ENCODE results near the genes BMP6 and SMIM13.

GRCh38 chr6:7312230-7312868, 650 bp downstream of the SSR1 start:
- PRO-cap = unidirectional peak, plus-strand start at chr6:7312654

DNA sequence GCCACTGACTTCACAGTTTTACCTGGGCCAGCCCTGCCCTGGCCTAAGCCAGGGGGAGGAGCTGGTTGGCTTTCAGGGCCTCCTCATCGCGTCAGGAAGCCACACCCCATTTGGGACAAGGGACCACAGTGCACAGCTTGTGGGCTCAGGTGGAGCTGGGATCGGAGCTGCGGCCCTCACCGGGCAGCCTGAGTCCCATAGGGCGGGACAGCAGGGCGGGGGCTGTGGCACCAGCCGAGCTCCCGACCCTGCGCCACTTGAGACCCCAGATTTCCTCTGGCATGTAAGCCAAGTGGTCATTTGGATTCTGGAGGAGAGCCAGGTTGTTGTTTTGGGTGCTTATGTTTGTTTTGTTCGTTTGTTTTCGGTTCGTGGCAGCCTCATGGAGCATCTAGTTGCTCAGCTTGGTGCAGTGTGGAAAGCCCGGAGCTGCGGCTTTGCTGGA, 42.2 kb downstream of the RIOK1 start:
- PRO-cap = no peak

DNA sequence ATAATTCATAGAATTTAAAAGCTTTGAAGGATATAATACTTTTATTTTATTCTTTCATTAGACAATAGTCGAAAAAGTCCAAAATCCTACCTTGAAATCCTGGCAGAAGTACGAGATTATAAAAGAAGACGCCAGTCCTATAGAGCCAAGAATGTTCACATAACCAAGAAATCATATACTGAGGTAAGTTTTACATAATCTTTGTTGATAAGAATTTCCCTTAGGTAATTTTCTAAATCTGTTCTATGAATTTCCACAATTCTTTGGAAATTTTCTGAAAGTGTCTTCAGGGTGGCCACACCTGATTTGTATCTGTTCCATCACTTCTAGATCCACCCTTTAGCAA, 12.5 kb downstream of the SNRNP48 start:
- PRO-cap = no peak

- PRO-cap = unidirectional peak, plus-strand start at chr6:7726114
Observed at GRCh38 chr6:7725698-7726351, at the start of gene BMP6. Gene BMP6 (plus strand): TSS chr6:7726099.

GRCh38 chr6:7726352-7727100, 627 bp downstream of the BMP6 start:
- PRO-cap = no peak

GRCh38 chr6:8435731-8436207, 424 bp upstream of the SLC35B3 start:
- PRO-cap = no peak

GRCh38 chr6:10403540-10404100, 11.3 kb downstream of the TFAP2A start:
- PRO-cap = no peak

DNA sequence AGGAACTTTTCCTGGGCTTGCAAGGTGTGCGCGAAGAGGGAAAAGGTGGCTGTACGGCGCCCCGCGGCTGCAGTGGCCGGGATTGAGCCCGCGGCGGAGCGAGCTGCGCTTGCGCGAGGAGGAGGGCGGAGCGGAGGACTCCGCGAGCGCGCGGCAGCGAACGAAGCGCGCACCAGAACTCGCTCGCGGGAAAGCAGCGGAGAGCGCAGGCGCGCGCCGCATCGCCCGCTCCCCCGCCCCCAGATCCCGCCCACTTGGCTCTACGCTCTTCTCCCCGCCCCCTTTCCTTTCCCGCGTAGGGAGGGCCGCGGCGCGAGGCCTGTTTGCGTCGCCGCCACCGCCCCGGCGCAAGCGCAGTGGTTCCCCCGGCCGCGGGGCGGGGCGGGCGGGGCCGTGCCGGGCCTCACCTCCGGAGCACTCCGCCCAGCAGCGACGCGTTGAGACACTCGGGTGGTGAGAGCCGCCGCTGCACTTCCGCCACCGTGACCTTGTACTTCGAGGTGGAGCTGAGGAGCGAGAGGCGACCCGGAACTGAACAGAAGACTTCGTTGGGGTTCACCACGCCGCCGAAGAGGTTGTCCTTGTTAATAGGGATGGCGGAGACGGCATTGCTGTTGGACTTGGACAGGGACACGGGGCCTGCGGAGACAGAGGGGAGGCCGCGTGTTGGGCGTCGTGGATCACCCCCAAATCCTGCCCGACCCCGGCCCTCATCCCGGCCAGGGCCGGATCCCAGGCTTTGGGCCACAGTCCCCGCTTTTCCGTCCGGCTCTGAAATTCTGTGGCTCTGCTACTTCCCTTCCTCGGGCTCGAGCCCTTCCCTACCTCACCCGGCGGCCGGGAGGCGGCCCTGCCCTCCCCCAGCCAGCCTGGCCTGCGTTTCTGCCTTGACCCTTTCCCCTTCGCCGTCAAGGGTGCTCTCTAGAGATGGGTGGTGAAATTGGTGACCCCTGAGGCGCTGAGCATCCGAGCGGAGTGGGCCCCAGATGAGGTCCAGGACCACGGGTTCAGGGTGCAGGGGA, 10.5 kb downstream of the TFAP2A start:
- PRO-cap = bidirectional peak, plus-strand start at position 429 of the sequence, minus-strand start at position 195 of the sequence

DNA sequence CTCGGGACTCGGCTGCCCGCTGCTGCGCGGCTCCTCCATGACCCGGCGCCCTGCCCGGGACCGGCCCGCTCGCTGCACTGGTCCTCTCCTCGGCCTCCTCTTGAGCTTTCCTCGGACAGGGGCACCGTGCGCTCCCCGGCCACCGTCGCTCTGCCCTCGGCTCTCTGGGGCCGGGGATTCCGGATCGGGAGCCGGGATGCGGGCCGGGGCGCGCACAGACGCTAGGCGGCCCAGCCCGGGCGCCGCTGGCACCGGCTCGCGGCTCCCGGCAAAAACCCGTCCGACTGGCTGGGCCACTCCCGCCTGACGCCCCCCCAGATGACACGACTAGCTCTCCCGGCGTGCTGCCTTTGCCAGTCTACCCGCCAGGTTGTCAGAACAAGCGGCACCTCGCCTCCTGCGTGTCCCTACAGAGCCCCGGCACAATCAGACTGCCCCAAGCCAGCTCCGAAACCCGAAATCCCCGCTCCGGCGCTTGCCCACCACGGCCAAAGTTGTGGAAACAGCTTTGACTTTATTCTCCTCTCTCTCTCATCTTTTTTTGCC, 2.1 kb downstream of the TFAP2A start:
- PRO-cap = no peak

DNA sequence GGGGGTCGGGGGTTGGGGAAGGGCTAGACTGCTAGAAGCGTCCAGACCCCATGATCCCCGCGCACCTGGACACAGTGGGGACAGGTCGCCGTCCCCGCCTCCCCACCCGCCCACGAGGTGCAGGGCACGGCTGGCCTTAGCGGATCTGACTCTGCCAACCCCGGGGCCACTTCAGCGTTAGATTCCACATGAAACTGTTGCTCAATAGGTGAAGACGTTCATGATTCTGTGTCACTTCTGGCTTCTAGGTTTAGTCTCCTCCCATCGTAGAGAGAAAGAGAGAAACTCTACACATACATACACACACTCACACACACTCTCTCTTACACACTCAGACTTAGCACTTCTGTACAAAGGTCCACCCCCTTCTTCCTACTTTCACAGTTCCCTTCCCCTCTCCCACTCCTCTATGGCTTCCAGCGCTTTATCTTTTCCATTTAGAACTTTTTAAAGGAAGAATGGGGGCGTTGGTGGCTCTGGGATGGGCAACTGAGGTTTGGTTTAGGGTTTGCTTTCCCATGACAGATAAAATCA, 5.1 kb upstream of the TFAP2A start:
- PRO-cap = no peak

DNA sequence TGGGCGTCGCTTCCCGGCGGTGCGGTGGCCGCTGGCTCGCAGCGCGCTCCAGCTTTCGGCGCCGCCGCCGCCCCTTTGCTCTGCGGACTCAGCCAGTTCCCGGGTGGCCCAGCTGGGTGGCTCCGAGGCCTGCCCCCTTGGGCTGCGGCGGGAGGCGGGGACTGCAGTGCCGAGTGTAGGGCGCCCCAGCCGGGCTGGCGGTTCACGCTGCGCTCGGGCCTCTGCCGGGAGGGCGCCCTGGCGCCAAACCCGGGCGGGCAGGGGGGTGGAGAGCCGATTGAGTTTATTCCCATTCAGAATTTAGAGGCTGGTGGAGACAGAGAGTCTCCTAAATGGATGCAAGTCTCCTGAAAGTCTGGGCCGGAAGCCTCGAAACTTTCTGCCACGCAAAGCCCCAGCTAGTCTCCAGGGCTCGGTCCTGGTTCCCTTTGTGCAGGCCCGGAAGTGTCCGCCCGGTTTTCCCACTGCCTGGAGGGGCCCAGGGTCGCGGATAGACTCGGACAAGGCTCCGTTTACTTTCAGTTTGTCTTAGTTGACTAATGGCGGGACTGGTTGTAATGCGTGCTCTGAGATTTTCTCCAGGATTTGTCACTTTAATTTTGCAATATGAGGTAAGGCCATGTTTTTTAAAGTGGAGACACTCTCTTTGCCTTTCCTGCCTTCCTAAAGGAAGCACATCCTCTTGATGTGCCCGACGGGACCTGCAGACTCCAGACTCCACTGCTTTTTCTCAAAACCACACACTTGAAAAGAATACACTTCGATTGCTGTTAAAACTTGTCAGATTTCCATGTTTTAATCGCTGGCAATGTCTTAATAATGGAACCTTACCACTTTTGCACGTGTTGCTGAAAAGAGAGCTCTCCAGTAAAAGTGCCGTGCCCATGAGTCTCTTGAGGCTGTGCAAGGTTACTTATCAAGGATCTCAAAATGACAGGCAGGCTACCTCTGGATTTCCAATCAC, 11.6 kb upstream of the TFAP2A start:
- PRO-cap = bidirectional peak, plus-strand start at position 166 of the sequence, minus-strand start at position 77 of the sequence

GRCh38 chr6:10518921-10519327, 2.2 kb upstream of the GCNT2 start:
- PRO-cap = no peak

DNA sequence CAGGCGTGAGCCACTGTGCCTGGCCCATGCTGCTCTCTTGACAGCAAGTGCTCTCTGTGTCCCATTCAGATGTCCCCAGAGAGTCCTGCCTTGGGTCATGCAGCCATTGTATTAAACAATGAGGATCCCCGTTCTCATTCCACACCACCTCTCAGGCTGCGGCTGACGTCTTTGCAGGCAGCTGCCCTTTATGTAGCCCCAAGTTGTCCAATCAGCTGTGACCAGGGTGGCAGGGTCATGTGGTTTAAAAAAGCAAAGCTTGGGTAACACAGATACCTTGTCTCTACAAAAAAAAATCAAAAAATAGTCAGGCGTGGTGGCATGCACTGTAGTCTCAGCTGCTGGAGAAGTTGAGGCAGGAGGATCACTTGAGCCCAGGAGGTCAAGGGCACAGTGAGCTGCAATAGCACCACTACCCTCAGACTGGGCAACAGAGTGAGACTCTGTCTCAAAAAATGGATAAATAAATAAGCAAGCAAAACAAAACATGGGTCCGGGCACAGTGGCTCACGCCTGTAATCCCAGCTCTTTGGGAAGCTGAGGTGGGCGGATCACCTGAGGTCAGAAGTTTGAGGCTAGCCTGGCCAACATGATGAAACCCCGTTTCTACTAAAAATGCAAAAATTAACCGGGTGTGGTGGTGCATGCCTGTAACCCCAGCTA, 13.4 kb downstream of the GCNT2 start:
- PRO-cap = no peak

GRCh38 chr6:10555349-10556507, 34.6 kb downstream of the GCNT2 start:
- PRO-cap = no peak

DNA sequence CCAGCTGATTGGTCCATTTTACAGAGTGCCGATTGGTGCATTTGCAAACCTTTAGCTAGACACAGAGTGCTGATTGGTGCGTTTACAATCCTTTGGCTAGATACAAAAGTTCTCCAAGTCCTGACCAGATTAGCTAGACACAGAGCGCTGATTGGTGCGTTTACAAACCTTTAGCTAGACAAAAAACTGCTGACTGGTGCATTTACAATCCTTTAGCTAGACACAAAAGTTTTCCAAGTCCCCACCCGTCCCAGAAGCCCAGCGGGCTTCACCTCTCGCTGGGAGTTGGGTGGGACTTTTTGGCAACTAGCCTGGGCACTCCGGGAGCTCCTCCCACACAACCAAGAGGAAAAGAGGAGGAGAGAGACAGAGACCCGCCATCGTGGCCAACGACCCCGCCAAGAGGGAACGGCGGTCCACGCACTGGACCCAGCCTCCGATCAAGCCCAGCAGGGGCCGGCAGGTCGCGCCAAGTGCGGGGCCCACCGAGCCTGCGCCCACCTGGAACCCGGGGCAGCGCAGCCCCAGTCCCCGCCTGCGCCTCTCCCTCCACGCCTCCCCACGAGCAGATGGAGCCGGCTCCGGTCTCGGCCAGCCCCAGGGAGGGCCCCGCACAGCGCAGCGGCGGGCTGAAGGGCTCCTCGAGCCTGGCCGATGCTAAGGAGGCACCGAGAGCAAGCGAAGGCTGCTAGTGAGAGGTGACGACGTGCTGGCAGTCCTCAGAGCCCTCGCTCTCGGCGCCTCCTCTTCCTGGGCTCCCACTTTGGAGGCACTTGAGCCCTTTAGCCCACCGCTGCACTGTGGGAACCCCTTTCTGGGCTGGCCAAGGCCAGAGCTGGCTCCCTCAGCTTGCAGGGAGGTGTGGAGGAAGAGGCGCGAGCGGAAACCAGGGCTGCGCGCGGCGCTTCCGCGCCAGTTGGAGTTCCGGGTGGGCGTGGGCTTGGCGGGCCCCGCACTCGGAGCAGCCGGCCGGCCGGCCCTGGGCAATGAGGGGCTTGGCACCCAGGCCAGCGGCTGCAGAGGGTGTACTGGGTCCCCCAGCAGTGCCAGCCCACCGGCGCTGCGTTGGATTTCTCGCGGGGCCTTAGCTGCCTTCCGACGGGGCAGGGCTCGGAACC, 2.8 kb upstream of the TMEM14C start:
- PRO-cap = unidirectional peak, plus-strand start at position 344 of the sequence; bidirectional peak, plus-strand start at position 915 of the sequence, minus-strand start at position 918 of the sequence

DNA sequence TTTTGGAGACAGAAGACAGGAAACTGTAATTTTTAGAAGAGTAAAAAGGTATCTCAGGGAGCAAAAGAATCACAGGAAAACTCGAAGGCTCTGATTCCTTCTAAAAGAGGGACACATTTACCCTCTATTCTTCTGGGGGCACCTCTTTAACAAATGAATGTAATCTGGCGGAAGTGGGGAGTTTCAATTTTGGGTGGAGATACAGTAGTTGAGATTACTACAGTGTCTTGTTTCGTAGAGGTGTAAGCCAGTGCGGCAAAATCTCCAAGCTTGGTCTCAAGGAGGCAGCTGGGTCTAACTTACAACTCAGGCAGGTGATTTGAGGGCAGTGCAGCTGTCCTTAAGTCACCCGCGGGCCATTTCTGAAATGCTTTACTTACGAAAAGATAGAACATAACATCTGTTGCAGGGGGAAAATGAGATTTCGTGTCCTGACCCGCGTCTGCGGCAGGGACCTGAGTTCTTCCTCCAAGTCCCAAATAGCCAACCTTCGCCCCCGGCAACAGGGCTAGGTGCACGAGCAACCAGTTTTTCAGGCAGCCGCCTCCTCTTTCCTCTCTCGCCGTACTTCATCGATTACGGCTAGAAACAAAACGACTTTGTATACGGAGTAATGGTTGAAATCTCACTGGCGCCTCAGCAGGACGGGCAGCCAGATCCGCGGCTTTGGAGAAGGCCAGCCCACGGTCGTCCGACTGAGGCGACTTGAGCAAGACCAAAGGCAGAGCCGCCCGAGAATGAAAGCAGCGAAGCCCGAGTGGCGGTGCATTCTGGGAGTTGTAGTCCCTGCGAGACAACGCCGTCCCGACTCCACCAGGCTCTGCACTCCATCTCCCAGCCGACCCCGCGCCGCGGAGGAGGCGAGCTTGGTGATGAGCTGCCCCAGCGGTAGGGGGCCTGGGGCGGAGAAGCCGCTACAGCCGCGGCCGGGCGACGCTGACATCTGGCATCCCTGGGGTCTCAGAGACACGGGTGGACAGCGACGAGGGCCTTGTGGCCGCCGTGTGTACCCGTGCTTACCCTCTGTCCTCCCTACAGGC, at the start of gene SMIM13:
Gene SMIM13, plus strand, starts transcription at position 905 of the 1,040 bp plus-strand sequence.
- PRO-cap = bidirectional peak, plus-strand start at position 891 of the sequence, minus-strand start at position 707 of the sequence

GRCh38 chr6:11196211-11197343, 35.9 kb downstream of the NEDD9 start:
- PRO-cap = no peak

DNA sequence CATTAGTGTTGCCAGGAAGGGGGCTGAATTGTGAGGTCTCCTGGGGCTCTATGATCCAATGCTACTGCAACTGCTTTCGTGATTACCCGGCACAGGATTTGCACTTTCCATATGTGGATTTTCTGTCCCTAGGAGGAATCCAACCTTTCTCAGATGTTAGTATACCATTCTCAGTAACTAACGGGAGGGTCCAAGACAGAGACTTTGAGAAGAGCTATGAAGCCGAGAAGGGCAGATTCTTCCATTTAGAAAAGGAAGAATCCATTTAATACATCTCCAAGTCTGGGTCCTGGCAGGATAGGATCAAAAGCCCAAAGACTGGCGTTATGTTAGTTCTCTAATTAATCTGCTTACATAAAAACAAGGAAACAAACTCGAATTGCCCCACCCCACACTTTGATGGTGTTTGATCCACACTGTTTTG, 35.1 kb downstream of the NEDD9 start:
- PRO-cap = no peak

DNA sequence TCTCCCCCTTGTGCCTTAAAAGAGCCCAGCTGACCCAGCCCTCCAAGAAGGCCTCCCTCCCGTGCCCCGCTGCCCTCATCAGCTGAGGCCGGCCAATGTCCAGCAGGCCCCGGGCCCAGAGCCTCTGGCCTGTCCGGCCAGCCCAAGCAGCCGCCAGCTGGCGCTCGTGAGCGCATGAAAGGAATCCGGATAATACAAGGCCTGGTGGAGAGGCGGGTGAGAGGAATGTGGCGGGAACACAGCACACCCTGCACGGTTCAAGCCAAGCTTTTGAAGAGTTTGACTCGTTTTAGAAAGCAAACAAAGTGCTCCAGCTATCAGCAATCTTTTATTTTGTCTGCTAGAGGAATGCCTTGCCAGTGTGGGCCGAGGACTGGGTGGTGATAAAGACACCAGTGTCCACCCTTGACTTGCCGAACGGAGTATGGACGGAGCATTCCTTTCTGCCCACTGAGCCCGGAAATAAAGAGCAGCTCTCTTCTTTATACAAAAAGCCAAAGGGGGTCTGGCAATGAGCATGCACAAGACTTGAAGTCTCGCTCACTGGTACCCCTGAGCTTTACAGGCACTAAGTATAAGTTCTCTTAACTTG, 9.3 kb upstream of the NEDD9 start:
- PRO-cap = no peak

DNA sequence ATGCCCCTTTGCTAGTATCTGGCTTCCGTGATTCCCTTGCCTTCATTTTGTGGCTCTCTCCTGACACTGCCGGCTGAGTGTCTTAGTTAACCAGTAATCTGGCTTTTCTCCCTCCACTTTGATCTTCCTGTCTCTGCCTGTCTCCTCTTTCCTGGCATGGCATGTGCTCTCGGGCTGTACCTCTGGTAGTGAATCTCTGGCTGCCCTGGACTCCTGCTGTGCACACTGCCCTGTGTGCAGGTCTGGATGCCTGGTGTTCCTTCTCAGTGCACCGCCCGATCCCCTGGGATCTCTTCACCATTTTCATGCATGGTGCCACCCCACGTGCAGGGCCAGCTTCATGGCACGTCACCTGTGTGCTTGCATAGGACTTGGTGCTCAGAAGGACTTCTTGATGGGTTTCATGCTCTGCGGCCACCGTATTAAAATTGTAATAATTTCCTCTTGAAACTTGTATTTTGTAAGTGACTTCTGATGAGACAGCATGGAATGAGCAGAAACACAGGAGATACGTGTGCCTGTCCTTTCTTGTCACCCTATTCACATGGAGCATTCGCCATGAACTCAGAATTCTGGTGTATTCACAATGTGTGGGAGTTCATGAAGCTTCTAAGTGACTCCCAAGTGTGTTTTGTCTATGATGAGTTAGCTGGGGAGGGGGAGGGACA, 91.8 kb upstream of the NEDD9 start:
- PRO-cap = no peak